SK-N-SH (cell line): ENCODE measurements around a stretch of chr9.

DNA sequence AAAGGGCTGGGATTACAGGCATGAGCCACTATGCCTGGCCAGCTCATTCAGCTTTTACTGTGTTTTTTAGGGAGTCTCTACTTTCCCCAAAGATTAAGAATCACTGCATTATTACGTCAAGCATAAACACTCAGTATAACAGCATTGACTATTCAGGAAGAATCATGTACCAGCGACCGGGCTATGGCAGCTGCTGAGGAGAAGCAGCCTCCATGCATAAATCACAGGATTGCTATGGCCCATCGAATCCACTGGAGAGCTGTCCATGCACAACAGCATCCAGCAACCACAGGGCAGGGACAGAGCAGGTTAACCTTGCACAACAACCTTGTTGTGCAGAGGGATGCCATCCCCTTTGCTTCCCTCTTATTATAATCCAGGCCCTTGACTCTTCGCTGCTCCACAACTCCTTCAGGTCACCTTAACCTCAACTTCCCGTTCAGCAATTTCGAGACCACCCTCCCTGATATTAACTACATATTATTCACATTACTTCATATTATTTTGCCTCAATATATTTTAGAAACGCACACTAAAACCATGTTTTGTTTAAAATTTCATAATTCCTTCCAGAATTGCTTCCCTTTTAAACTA, 1.1 kb downstream of the IARS1 start:
- RRBS, result no CpG with 5 or more reads among the region's 8 CpGs
CAGE:
- cytosol, long polyA plus RNA, result no peak
- long polyA plus RNA, result no peak
- nucleus, long polyA plus RNA, result no peak

GRCh38 chr9:92294248-92294981, 918 bp upstream of the IARS1 start:
- RRBS, result 18% methylated on average over 4 of the region's 20 CpGs
CAGE:
- cytosol, long polyA plus RNA, result no peak
- long polyA plus RNA, result no peak
- nucleus, long polyA plus RNA, result no peak

DNA sequence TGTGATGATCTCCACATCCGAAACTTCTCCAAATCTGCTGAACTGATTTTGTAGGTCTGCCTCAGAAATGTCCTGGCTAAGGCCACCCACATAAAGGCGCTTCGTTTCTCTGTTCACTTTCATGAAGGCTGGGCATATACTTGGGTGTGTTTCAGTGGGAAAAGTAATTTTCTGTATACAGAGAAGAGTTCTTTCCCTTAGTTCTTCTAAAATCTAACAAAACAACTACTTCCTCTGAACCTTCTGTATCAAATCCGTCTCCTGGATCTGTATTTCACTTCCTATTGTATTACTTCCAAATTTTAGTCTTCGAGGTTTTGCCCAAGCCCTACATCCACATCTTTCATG, 1.1 kb downstream of the NOL8 start:
- RRBS, result no CpG with 5 or more reads among the region's 5 CpGs
CAGE:
- cytosol, long polyA plus RNA, result no peak
- long polyA plus RNA, result no peak
- nucleus, long polyA plus RNA, result no peak

GRCh38 chr9:92614832-92615635, 54.9 kb downstream of the IPPK start:
- RRBS, result no CpG with 5 or more reads among the region's 17 CpGs
CAGE:
- cytosol, long polyA plus RNA, result no peak
- long polyA plus RNA, result no peak
- nucleus, long polyA plus RNA, result no peak

- RRBS, result no CpG with 5 or more reads among the region's 2 CpGs
CAGE:
- cytosol, long polyA plus RNA, result no peak
- long polyA plus RNA, result no peak
- nucleus, long polyA plus RNA, result no peak
These were observed 17.3 kb upstream of the BICD2 start for GRCh38 chr9:92781895-92782413.

GRCh38 chr9:92789705-92790094, 25.1 kb upstream of the BICD2 start:
- RRBS, result no CpG with 5 or more reads among the region's 7 CpGs
CAGE:
- cytosol, long polyA plus RNA, result no peak
- long polyA plus RNA, result no peak
- nucleus, long polyA plus RNA, result no peak

DNA sequence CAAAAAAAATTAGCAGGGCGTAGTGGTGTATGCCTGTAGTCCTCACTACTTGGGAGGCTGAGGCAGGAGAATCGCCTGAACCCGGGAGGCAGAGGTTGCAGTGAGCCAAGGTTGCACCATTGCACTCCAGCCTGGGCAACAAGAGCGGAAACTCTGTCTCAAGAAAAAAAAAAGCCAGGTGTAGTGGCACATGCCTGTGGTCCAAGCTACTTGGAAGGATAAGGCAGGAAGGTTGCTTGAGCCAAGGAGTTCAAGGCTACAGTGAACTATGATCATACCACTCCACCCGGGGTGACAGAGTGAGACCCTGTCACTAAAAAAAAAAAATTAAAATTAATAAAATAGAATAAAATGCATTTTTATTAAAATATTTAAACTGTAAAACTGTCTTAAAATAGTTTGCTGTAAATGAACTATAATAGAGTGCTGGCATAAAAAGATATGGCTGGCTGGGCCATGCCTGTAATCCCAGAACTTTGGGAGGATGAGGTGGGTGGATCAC, 35.9 kb downstream of the ZNF484 start:
- RRBS, result no CpG with 5 or more reads among the region's 5 CpGs
CAGE:
- cytosol, long polyA plus RNA, result no peak
- long polyA plus RNA, result no peak
- nucleus, long polyA plus RNA, result no peak

DNA sequence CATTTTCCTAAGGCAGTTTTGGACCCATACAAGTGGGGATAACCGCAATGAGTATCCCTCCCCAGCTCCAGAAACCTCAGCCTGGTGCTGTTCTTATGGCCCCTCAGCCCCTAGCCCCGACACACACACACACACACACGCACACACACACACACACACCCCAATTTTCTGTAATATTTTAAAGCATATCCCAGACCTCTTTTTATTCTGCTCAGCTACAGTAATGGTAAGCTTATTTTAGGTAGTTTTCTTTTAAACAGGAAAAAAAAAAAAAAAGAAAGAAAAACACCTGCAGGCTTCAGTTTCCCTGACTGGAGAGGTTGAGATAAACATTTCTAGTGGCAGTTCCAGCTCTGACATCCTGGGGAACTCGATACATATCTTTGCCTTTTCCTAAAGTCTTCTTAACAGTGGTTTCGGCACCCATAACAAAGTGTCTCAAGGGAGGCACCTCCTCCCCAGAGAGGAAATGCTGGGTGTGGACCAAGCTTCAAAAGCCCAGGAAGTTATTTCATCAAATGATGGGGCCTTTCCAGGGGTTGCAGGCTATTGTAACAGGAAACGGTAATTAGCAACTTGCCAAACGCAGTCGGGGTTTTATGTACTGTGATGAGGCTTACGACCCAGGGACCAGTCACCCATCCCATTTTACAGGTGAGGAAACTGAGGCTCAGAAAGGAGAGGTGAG, 30.3 kb upstream of the SUSD3 start:
- RRBS, result no CpG with 5 or more reads among the region's 9 CpGs
CAGE:
- cytosol, long polyA plus RNA, result no peak
- long polyA plus RNA, result no peak
- nucleus, long polyA plus RNA, result no peak

- RRBS, result no CpG with 5 or more reads among the region's 11 CpGs
CAGE:
- cytosol, long polyA plus RNA, result no peak
- long polyA plus RNA, result no peak
- nucleus, long polyA plus RNA, result no peak
These were observed 28.8 kb upstream of the SUSD3 start for GRCh38 chr9:93029651-93030185.

DNA sequence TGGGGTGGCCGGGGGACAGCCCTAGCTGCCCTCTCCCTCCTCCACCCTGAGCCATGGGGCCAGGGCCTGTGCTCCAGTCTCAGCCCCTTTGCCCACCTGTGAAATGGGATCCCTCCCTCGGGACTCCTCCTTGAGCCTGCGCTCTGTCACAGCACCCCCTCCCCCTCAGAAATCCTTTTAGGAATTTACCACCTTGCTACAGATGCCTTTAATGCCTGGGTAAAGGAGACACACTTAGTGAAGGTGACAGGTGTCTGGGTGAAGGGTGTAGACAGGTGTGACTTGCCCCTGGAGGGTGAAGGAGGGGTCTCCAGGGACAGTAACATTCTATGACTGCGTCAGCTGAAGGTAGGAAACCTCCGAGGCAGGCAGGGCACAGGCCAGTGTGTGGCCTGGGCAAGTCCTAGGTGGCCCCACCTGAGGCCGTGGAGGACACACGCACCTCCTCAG, 18.0 kb downstream of the CARD19 start:
- RRBS, result no CpG with 5 or more reads among the region's 7 CpGs
CAGE:
- cytosol, long polyA plus RNA, result no peak
- long polyA plus RNA, result no peak
- nucleus, long polyA plus RNA, result no peak

- RRBS, result 92% methylated on average over 2 of the region's 14 CpGs
CAGE:
- cytosol, long polyA plus RNA, result no peak
- long polyA plus RNA, result no peak
- nucleus, long polyA plus RNA, result no peak
These were observed 12.3 kb downstream of the NINJ1 start for GRCh38 chr9:93121546-93122403.

DNA sequence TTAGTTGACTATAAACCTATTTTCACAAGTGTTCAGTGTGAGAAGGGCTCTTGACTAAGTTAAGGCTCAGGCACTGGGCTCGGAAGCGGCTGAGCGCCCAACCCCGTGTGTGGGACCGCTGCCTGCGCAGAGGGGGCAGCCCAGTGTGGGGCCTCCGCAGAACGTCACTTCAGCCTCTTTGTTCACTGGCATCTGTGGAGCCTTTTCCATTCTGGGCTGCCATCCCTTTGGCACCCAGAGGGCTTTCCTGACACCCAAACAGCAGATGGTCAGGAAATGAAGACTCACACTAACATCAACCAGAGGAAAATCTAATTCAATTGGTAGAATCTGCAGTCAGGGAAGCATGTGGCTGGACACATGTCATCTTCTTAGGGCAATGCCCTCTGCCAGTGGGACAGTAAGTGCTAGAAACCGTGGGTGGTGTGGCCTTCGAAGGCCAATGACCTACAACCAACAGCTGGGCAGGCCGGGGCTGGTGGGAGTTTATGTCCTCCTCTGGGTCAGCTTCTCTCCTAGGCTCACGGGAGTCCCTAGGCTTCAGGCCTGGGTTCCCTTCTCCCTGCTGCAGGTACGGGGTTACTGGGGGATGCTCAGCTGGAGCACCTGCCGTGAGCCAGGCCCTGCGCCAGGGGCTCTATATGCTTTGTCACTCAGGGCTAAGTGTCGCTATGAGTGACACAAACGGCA, 22.2 kb upstream of the NINJ1 start:
- RRBS, result no CpG with 5 or more reads among the region's 17 CpGs
CAGE:
- cytosol, long polyA plus RNA, result no peak
- long polyA plus RNA, result no peak
- nucleus, long polyA plus RNA, result no peak

- RRBS, result no CpG with 5 or more reads among the region's 3 CpGs
CAGE:
- cytosol, long polyA plus RNA, result no peak
- long polyA plus RNA, result no peak
- nucleus, long polyA plus RNA, result no peak
These were observed 12.6 kb downstream of the WNK2 start for GRCh38 chr9:93196542-93196930.

DNA sequence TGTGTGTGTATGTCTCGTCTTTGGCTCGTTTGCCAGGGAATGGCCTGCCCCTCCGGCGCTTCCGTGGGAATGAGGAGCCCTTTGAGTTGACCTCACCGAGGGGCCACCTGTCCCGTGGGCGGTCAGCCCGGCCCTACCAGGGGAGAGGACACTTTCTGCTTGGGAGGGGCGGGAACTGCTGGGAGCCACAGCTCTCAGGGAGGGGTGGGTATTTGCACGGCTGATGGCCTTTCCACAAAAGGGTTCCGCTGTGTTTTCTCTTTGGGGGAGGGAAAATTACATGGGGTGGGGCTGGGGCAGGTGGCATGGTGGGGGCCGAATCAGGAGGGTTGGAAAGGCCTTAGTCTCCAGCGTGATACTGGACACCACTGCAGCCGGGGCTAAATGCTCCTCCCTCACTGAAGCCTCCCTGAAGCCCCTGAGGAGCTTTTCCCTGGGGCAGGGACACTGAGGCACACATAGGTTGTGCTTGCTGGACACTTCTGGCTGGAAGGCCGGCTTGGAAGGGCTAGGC, 18.5 kb downstream of the WNK2 start:
- RRBS, result 79% methylated on average over 7 of the region's 16 CpGs
CAGE:
- cytosol, long polyA plus RNA, result no peak
- long polyA plus RNA, result no peak
- nucleus, long polyA plus RNA, result no peak

- RRBS, result no CpG with 5 or more reads among the region's 8 CpGs
CAGE:
- cytosol, long polyA plus RNA, result no peak
- long polyA plus RNA, result no peak
- nucleus, long polyA plus RNA, result no peak
These were observed 61.2 kb downstream of the WNK2 start for GRCh38 chr9:93245164-93245510.

DNA sequence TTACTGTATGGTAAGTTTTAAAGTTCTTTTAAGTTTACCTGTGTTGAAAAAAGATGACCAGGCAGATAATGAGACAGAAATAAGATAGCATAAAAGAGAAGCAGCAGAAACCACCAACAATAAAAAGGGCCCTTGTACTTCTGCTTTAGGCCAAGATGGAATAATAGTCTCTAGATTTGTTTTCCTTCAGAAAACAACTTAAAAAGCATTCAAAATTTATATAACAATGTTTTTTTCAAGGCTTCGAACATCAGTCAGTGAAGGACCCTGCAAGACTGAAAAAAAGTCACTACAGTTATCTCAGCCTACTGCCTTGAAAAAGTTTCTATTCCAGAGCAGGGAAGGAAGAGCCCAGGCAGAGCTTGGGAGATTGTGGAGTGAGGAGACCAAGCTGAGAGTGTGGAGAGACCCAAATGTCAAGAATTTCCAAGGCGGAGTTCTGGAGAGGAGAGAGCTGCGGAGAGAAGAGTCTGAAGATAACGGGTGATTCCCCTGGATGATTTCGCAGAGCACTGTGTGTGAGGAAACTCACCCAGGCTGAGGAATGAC, 94.0 kb downstream of the WNK2 start:
- RRBS, result no CpG with 5 or more reads among the region's 5 CpGs
CAGE:
- cytosol, long polyA plus RNA, result no peak
- long polyA plus RNA, result no peak
- nucleus, long polyA plus RNA, result no peak

DNA sequence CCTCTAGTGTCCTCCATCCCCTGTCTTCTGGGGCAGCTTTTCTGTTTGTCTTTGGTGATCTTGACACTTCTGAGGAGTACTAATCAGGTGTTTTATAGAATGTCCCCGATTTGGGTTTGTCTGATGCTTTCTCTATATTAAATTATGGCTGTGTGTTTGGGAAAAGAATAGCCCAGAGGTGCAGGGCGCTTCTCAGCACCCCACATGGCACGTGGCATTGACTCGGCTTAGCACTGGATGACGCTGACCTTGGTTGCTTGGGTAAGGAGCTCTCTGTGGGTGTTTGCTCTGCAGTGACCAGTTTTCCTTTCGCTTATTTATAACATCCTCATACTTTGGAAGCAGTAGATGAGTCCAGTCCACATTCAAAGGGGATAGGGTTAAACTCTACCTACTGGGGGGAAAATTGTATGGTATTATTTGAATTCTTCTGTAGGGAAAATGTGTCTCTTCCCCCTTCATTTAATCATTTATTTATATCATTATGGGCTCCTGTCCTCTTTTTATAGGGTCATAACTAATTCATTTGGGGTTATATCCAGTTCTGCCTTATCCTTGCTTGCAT, 12.5 kb upstream of the FAM120AOS start:
- RRBS, result no CpG with 5 or more reads among the region's 6 CpGs
CAGE:
- cytosol, long polyA plus RNA, result no peak
- long polyA plus RNA, result no peak
- nucleus, long polyA plus RNA, result no peak

GRCh38 chr9:93510025-93510393, 56.6 kb upstream of the FAM120AOS start:
- RRBS, result no CpG with 5 or more reads among the region's 7 CpGs
CAGE:
- cytosol, long polyA plus RNA, result no peak
- long polyA plus RNA, result no peak
- nucleus, long polyA plus RNA, result no peak

DNA sequence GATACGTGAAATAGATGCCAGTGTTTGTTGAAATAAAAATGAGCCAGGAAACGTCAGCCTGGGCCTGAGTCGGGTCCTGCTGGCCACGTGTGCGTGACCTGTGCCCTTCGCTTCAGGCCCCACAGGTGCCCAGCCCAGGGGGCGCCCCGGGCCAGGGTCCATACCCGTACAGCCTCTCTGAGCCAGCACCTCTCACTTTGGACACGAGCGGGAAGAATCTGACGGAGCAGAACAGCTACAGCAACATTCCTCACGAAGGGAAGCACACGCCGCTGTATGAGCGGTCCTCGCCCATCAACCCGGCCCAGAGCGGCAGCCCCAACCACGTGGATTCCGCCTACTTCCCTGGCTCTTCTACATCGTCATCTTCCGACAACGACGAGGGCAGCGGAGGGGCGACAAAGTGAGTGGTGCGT, 60.5 kb upstream of the PHF2 start:
- RRBS, result no CpG with 5 or more reads among the region's 28 CpGs
CAGE:
- cytosol, long polyA plus RNA, result no peak
- long polyA plus RNA, result no peak
- nucleus, long polyA plus RNA, result no peak

GRCh38 chr9:93677664-93678418, 101.5 kb downstream of the PHF2 start:
- RRBS, result 98% methylated on average over 4 of the region's 18 CpGs
CAGE:
- cytosol, long polyA plus RNA, result no peak
- long polyA plus RNA, result no peak
- nucleus, long polyA plus RNA, result no peak